Right cardiac atrium (tissue), 1 donor: ENCODE measurements around a stretch of chr22.

- PRO-cap, result no peak
Observed at GRCh38 chr22:47080097-47080768, 317.8 kb downstream of the TBC1D22A start.

GRCh38 chr22:47158149-47159101 is 396.0 kb downstream of the TBC1D22A start:
- PRO-cap, result no peak

GRCh38 chr22:47292526-47292900 is 530.1 kb downstream of the TBC1D22A start:
- PRO-cap, result no peak

DNA sequence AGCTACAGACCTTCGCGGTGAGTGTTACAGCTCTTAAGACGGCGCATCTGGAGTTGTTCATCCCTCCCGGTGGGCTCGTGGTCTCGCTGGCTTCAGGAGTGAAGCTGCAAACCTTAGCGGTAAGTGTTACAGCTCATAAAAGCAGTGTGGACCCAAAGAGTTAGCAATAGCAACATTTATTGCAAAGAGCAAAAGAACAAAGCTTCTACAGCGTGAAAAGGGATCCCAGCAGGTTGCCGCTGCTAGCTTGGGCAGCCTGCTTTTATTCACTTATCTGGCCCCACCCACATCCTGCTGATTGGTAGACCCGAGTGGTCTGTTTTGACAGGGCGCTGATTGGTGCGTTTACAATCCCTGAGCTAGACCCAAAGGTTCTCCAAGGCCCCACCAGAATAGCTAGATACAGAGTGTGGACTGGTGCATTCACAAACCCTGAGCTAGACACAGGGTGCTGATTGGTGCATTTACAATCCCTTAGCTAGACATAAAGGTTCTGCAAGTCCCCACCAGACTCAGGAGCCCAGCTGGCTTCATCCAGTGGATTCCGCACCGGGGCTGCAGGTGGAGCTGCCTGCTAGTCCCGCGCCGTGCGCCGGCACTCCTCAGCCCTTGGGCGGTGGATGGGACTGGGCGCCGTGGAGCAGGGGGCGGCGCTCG is 725.4 kb downstream of the TBC1D22A start:
- PRO-cap, result no peak

DNA sequence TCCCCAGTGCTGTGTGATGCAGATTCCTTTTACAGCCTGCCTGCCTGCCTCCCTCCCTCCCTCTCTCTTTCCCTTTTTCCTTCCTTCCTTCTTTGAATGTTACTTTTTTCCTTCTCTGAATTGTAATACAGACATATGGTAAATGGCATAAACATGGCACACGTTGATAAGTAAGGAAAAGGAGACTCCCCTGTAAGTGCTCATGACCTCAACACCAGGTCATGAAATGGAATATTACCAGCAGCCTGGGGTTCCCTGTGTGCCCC is 779.1 kb upstream of the TAFA5 start:
- PRO-cap, result no peak

DNA sequence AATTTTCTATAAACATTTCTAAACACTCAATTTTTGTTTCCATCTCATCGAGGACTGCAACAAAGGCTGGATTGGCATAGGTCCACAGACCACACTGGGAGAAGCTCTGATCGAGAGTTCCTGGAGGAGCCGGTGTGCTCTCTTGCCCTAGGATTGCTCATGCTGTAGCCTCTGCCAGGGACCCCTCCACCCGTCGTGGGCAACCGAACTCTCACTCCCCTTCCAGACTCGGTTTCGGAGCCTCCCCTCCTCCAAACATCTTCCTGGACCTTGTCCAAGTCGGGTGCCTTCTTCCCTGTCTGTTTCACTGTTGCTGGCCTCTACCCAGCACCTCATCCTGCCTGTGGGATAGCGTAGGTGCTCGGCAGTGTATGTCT is 770.1 kb upstream of the TAFA5 start:
- PRO-cap, result no peak

GRCh38 chr22:48090530-48090853 is 398.9 kb upstream of the TAFA5 start:
- PRO-cap, result no peak

- PRO-cap, result no peak
Observed at GRCh38 chr22:48097864-48098622, 391.3 kb upstream of the TAFA5 start.

- PRO-cap, result no peak
Observed at GRCh38 chr22:48396629-48397240, 92.6 kb upstream of the TAFA5 start.

DNA sequence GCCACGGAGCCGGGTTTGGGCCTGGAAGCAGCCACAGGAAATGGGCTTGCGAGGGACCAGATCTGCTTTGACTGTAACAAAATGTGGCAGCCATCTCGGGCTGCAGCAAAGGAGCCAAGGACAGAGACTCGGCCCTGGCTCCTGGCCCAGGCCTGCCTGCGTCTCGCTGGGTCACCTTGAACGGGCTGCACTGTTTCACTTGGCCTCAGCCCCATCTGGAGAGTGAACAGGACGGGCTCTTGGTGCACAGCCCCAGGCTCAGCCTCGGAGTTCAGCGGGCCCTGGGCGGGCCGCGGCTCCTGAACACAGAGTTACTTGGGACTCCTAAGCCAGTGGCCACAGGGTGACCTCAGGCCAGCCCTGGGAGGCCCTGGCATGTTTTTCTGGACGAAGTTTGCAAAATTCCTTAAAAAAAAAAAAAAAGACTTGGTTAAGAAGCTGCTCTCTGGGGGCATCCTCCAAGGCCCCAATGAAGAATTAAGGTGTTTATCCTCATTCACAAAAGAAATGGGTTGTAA is 12.0 kb upstream of the TAFA5 start:
- PRO-cap, result no peak

DNA sequence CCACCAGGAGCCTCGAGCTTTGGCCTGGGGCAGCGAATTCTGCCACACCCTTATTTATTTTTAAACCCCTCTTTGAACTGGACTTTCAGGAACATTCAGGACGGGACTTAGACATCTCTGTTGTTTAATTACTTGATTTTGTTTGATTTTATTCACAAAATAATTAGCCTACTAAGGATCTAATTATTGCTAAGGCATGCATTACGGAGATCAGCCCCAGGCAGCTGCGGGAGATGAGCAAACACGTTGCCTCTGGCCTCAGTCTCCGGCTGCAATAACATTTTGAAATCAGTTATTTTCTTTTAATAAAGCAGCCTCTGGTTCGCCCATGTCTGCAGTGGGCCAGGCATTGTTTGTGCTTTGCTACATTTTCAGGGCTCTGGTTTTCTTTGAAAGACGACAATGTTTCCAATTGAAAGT is 526.5 kb downstream of the TAFA5 start:
- PRO-cap, result unidirectional peak, minus-strand start at position 276 of the sequence

- PRO-cap, result no peak
Observed at GRCh38 chr22:49057993-49058205, 568.5 kb downstream of the TAFA5 start.

DNA sequence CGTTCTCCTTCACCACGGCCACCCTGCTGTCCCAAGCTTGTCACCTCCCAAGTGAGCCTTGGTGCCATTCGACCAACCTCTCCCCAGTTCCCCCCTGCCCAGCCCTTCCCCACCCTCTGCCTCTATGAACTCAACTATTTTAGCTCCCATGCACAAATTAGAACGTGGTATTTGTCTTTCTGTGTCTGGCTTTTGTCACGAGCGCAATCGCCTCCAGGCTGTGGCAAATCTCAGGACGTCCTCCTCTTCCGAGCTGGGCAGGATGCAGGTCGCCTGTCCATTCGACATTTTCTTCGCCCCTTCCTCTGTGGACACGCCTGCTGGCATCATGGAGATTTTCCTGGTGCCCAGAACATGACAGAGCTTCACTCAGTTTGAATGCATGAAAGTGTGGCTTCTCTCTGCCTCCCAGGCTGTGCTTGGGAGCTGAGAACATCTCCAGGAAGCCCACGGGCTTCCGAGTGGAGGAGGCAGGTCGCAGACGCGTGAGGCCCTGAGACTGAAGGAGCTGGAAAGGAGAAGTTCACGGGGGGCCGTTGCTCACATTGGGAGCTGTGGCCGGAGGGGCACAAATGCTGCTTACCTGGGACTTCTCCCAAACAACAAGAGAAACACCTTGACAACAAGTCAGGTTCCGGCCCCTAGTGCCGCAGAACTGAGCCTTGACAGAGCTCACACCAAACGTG is 207.2 kb downstream of the BRD1 start:
- PRO-cap, result no peak

GRCh38 chr22:49723748-49724464 is 103.8 kb downstream of the BRD1 start:
- PRO-cap, result unidirectional peak, plus-strand start at chr22:49724293

GRCh38 chr22:49784770-49785135 is 42.9 kb downstream of the BRD1 start:
- PRO-cap, result no peak

- PRO-cap, result no peak
Observed at GRCh38 chr22:49800791-49801423, 26.8 kb downstream of the BRD1 start.

- PRO-cap, result no peak
Observed at GRCh38 chr22:49802070-49802550, 25.6 kb downstream of the BRD1 start.

GRCh38 chr22:49826592-49827251 is 951 bp downstream of the BRD1 start:
- PRO-cap, result no peak

DNA sequence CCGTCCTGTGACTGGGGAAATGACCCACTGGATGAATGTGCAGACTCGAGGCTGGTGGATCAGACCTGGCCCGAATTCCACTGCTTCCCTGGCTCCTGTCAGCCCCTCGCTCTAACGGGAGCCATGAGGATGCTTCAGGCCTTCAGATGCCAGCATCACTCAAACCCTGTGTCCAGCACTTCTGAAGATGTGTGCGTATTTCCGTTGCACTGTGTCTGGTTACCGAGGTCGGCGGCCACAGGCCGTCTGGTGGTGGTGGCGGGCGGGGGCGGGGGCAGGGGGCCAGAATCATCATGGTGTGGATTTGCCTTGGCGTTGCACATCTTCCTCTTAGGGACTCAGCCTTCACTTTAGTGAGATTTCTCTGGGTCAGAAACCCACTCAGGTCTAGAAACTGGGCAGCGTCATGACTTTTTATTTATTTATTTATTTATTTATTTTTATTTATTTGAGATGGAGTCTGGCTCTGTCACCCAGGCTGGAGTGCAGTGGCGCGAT is 13.5 kb downstream of the CRELD2 start:
- PRO-cap, result no peak

DNA sequence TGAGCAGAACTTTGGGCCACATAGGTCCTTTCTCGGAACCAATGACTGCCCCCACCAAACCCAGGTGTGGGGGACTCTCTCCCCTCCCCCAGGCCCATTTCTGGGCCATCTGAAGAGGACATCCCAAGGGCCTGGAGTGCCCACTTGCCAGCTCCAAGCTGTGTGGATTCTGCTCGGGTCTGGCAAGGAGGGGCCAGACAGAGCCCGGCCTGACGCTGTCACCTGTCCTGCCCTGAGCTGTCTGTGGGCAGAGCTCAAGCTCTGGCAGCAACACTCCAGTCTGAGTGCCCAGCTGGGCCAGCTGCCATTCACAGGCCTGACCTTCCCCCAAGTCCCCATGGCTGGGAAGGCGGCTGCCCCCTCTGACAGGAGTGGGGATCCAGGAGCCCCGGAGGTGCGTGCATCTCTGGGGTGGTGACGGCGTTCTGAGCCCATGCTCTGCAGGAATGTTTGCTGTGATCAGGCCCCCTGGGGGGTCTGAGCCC is 6.2 kb upstream of the PIM3 start:
- PRO-cap, result bidirectional peak, plus-strand start at position 368 of the sequence, minus-strand start at position 243 of the sequence